Ascending aorta (tissue), 1 donor: ENCODE measurements around the genes CEACAM20 and BCL3.

GRCh38 chr19:43562290-43563369, 12.7 kb downstream of the XRCC1 start:
- PRO-cap: no peak

- PRO-cap: no peak
Observed at GRCh38 chr19:43588995-43589642, 6.8 kb downstream of the IRGQ start.

- PRO-cap: no peak
Observed at GRCh38 chr19:43592549-43593288, 3.2 kb downstream of the IRGQ start.

DNA sequence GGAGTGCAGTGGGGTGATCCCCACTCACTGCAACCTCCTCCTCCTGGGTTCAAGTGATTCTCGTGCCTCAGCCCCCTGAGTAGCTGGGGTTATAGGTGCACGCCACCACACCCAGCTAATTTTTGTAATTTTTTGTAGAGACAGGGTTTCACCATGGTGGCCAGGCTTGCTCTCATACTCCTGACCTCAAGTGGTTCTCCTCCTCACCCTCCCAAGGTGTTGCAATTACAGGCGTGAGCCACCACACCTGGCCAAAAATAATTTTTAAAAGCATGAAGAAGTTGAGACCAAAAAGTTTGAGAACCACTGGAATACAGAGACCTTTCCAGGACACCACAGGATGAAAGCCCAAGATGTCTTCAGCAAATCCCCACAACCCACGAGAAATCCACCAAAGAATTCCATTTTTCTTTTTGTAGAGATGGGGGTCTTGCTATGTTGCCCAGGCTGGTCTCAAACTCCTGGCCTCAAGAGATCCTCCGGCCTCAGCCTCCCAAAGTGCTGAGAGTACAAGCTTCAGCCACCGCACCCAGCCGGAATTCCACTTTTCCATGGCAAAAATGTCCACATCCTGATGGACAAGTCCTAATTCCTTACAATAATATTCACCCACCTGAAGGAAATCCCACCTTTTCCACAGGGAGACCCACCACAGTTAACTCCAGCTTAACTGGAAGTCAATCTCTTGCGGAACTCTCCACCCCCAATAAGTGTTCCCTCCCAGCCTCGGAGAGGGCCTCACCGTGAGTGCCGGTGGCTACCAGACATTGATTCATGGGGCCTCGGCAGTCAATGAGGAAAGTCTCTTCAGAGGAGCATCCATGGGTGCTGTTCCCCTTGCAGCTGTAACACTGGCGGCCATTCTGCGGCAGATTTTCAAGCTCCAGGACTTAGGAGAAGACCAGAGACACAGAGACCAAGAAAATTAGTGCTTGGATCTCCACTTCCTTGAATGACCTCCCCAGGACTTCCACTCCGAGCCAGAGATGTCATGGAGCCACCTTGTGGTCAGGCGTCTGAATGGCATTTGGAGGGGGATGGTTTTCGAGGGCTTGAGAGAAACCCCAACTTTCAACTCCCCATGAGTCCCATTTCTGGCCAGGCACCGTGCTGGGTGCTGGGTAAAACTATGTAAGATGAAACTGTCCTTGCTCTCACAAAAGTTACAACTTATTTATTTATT, 12.2 kb upstream of the CADM4 start:
- PRO-cap: no peak

DNA sequence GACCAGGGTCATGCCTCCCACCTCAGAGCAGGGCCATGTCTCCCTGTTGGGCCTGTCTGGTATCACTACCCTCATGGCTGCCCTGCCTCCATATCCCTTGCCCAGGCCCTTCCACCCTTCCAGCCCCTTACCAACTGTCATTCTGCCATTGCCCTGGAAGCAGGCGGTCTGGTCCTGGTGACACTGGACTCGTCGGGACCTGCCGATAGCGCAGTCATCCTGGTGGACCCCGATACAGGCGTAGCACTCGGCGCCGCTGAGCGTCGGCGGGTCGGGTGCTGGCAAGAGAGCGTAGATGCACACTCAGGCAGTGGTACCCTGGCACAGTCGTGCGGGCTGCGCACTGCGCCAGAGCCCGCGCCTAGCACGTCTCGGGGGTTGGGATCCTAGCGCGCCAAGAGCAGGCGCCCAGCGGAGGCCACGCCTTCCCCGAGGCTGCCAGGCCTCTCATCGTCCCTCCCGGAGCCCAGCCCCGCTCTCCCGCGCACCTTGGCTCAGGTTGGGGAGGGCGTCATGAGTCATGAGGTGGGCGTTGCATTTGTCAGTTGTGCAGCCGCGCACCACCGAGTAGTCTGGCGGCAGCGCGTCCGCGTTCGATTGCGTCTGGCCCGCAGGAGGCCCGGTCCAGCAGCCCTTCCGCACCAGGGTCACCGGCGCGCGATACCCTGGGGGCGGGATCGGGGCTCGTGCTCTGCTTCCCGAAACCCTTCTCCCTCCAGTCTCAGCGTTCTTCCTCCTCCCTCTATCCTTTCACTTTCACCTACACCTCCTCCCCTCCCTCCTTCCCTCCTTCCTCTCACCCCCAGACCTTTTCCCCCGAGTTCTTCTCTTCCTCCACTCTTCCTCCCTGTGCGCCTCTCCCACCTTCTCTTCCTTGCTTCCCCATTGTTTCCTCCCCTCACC, 3.7 kb downstream of the LYPD5 start:
- PRO-cap: no peak

GRCh38 chr19:44094879-44095707, 932 bp downstream of the ZNF224 start:
- PRO-cap: no peak

DNA sequence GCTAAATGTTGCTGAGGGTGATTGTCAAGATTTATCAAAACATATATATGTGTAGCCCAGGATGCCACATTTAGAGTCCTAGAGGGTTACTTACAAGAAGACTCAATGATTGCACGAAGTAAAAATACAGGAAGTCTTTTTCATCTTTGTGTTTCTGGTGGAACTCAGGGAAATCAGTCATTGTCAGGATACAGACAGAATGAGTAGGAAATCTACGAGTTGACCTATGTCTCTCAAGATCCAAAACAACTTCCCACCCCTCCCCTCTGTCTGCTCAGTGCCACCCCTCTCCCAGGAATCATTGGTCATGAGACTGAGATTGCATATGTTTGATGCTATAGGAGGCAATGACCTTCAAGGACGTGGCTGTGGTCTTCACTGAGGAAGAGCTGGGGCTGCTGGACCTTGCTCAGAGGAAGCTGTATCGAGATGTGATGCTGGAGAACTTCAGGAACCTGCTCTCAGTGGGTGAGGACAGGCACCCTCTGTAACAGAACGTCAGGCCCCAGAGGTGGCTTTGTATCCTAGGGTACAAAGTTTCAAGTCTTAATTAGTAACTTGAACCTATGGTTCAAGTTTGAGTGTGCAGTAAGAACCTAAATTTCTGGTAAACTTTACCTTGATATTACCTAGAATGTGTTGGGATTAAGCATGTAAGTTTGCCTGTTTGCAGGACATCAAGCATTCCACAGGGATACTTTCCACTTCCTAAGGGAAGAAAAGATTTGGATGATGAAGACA, 6.5 kb downstream of the ZNF224 start:
- PRO-cap: no peak

DNA sequence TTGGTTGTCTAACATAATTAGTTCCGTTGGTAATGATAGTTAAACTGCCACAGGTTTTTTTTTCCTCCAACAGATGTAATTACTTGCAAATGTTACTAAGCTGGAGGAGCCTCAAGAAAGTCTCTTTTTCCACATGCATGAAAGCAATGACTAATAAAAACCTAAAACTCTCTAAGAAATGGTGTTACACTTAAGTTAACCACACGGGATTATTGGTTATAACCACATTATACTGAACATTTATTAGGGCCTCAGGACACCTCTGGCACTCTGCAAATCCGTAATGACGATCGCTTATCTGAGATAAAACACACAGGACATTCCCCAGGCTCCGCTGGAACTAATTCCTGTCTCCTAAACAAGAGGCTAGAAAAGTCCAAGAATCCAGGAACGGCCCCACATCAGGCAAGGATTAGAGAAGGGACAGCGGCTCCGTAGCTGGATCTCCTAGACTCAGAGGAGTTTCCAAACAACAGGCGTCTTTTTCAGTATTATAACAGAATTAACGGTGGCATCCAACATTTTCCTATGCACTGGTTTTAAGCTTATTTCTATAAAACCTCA, 693 bp downstream of the ZNF235 start:
- PRO-cap: no peak

- PRO-cap: no peak
Observed at GRCh38 chr19:44529508-44529764, at the start of gene CEACAM20. CEACAM20 (minus strand) TSS chr19:44529675.

DNA sequence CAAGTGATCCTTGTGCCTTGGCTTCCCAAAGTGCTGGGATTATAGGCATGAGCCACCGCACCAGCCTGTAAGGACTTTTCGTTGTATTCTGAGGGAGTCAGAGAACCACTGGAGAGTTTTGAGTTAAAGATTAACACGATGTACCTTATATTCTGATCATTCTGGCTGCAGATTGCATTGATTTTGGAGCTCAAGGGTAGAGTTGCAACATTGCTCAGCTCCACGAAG, 41.8 kb upstream of the CEACAM20 start:
- PRO-cap: no peak

DNA sequence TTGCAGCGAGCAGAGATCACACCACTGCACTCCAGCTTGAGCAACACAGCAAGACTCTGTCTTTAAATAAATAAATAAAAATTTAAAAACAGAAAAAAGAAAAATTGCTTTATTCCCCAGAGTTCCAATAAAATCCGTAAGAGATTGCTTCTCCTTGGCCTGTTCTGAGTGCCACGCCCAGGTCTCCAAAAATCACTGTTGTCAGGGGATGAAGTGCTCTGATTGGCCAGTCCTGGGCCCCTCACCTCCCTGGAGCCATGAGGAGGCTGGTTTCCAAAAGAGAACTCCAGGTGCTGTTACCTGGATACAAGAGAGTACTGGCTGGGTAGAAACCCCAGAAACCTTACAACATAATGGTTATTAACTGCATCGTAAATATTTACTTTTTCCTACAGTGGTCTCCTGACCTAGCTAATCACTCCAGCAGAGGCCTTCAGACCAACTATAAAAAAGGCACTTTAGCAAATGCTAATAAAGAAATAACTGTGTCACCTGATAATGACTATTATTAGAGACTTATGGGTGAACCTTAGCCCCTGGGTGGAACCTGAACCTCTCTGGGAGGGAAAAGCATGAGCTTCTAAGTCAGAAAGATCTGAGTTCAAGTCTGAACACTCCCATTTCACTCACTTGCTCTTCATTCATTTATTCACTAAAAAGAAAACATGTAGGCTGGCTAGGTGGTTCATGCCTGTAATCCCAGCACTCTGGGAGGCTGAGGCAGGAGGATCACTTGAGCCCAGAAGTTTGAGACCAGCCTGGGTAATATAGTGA, 1.5 kb upstream of the IGSF23 start:
- PRO-cap: no peak

- PRO-cap: no peak
Observed at GRCh38 chr19:44677048-44677587, 5.8 kb downstream of the CEACAM19 start.

DNA sequence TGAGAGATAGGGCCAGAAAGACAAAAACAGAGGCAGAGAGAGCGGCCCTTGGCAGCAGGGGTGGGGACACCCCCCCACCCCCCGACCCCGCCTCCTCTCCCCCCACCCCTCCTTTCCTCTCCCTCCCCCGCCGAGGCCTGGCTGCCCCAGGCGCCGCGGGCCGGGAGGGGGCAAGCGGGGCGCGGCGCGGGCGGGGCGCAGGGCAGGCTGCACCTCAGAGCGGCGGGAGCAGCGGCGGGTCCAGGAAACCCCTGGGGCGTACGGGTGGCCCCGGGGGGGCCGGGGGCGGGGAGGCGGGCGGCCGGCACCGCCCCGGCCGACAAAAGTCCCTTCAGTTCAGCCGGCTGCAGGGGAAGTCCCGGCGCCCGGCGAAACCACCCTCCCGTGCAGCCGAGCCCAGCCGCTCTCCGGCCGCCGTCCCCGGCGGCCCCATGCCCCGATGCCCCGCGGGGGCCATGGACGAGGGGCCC, at the start of gene BCL3:
BCL3 (plus strand) TSS at position 349 of the 470 bp plus-strand sequence.
- PRO-cap: bidirectional peak, plus-strand start at position 149 of the sequence, minus-strand start at position 64 of the sequence

- PRO-cap: no peak
Observed at GRCh38 chr19:44751860-44752774, 3.6 kb downstream of the BCL3 start.

- PRO-cap: no peak
Observed at GRCh38 chr19:44818579-44819292, 9.8 kb downstream of the BCAM start.

DNA sequence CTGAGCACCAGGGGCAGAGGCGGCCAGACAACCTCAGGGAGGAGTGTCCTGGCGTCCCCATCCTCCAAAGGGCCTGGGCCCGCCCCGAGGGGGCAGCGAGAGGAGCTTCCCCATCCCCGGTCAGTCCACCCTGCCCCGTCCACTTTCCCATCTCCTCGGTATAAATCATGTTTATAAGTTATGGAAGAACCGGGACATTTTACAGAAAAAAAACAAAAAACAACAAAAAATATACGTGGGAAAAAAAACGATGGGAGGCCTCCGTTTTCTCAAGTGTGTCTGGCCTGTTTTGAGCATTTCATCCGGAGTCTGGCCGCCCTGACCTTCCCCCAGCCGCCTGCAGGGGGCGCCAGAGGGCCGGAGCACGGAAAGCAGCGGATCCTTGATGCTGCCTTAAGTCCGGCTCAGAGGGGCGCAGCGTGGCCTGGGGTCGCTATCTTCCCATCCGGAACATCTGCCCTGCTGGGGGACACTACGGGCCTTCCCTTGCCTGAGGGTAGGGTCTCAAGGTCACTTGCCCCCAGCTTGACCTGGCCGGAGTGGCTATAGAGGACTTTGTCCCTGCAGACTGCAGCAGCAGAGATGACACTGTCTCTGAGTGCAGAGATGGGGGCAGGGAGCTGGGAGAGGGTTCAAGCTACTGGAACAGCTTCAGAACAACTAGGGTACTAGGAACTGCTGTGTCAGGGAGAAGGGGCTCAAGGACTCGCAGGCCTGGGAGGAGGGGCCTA, 2.0 kb upstream of the APOE start:
- PRO-cap: no peak

DNA sequence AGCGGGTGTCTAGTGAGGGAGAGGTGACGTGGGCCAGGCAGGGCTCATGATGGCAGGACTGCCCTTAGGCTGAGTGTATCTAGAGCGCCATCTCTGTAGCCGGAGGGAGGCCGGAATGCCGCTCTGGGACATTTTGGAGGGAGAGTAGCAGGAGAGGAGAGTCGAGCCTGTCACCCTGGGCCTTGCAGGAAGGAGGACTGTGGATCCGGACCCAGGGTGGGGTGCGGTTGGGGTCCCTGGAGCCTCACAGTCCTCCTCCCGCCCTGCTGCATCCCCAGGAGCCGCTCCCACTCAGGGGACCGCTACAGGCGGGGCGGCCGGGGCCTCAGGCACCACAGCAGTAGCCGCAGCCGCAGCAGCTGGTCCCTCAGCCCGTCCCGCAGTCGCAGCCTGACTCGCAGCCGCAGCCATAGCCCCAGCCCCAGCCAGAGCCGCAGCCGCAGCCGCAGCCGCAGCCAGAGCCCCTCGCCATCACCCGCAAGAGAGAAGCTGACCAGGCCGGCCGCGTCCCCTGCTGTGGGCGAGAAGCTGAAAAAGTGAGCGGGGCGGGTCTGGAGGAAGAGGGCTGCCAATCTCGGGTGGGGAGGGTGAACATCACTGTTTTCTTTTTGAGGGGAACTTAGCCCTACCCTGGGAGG, 9.1 kb downstream of the ZNF296 start:
- PRO-cap: no peak

DNA sequence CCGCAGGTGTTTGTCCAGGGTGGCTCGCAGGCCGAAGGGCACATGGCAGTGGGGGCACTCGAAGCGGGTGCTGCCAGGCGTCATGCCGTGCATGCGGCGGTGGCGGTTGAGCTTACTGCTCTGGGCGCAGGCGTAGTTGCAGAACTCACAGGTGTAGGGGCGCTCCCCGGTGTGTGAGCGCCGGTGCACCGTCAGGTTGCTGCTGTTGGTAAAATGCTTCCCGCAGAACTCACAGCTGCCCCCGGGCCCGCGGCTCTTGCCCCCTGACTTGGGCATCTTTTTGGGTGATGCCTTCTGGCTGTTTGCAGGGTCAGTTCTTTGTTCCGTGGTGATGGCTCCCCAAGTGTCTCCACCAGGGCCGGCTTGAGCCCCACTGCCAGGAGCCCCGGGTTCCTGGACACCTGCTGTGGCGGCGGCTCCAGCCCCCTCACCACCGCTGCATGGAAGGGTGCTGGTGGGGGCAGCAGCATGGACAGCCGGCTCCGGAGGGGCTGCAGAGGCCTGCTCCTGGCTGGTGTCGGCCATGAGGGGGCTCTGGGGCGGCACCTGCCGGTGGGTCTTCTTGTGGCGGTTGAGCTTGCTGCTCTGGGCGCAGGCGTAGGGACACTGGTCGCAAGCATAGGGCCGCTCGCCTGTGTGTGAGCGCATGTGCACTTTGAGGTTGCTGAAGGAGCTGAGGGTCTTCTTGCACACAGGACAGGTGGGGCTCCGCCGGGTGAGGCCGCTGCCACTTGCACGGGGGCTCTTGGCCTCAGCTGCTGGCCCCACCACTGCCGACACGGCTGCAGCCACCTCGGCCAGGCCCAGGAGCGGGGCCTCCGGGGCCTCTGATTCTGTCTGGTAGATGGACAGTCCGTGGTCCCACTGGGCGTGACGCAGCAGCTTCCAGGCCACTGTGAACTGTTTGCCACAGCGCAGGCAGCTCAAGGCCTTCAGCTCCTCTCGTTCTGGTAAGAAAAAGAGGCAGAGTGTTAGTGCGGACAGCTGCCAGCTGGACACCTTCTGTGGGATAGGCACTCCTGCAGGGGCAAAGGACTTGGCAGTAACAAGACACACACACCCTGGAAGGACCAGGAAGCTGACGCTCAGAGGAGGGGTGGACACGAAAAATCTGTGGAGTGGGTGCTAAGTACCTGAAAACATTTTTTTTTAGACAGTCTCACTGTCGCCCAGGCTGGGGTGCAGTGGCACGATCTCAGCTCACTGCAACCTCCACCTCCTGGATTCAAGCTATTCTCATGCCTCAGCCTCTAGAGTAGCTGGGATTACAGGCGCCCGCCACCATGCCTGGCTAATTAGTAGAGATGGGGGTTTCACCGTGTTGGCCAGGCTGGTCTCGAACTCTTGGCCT, 4.2 kb downstream of the ZNF296 start:
- PRO-cap: no peak

DNA sequence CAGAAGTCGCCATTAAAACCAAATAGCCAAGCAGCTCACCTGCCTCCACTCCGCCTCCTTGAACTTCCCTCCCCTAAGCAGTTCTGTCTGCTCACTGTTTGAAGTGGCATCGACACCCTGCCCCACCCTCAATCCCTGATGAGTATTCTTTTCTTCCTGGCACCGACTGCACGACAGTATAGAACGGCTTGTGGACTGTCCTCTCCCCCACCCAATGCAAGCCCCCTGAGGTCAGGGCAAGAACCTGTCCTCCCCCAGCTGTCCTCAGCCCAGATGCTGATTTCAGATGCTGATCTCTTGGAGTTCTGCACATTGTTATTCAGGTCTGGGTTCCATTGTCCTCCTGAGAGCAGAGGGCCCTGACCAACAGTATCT, 1.0 kb upstream of the ZNF296 start:
- PRO-cap: no peak

GRCh38 chr19:45100752-45101409, 7.9 kb downstream of the PPP1R37 start:
- PRO-cap: no peak